GM06990 (cell line): Measurements from ENCODE around the gene OMA1.

GRCh38 chr1:56415803-56416175, 163.6 kb downstream of the PLPP3 start:
- RRBS: no CpG with 5 or more reads among the region's 4 CpGs

DNA sequence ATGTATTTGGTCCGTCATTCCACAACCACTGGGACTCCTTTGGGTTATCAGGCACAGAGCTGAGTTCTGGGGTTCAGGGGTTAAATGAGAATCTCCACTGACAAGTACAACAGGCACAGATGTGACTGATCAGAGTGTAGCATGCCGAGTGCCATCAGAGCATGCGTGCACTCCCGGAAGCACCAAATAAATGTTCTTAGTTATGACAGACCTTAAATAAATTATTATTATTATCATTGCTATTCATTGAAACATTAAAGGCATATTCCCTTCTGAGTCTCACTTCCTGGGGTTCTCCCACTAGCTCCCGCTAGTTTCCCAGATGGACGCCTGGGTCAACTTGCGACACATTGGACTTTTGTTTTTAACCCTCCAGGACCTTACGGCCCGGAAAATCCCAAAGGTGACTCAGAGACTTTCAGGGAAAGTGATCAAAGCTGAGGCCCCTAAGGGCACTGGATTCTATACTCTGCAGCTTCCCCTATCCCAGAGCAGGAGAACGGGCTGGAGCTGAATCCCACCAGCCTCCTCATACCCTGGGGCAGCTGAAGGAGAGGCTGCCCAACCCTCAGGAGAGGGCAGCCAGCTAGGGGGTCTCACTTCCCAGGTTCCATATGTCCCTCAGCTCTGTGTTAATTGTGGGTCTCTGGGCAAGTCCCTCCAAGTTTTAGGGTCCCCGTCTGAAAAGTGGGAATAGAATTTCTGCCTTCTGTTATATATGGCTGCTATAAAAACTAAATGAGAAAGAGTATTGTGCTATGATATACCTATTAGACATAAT, 130.4 kb downstream of the PLPP3 start:
- RRBS: no CpG with 5 or more reads among the region's 11 CpGs

DNA sequence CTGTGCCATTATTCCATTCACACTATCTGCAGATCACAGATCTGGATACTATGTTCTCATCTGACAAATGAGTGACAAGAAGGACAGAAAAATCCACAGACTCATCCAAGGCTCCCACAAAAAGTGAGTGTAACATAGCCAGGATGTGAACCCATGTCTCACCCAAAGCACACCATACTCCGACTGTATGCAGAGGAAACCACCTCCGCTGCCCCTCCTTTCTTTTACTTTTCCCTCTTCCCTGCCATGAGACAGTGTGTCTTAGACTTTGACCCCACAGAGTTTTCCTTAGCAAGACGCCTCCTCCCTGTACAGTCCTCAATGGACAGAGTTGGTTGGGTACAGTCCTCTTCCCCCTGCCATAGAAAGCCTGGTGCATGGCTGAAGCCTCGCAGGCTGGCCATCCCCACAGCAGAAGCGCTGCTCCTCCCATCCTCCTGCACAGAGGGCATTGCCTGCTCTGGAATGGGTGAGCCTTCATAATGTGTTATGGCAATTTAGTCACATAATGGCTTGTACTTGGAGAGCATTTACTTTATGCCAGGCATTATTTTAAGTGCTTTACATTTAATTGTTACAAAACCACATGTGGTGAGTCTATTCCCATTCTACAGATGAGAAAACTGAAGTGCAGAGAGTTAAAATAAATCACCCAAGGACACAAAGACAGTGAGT, 127.9 kb downstream of the PLPP3 start:
- RRBS: no CpG with 5 or more reads among the region's 5 CpGs

GRCh38 chr1:56452097-56452650, 127.2 kb downstream of the PLPP3 start:
- RRBS: no CpG with 5 or more reads among the region's 2 CpGs

GRCh38 chr1:56461940-56462660, 117.3 kb downstream of the PLPP3 start:
- RRBS: no CpG with 5 or more reads among the region's 4 CpGs

DNA sequence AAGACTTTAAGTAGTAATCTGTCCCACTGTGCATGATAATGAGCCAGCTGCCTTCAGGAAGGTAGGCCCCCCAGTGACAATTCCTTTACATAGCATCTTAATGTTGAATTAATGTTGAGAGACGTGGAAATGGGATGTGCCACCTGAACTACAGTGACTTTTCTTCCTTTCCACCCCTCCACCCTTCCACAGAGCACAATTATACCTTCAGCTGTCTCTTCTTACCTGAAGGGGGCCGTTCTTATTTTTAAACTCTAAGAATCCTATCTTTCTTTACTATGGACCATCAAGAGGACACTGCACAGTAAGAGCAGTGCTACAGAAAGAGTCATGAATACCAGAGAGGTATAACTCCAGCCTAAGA, 2.1 kb downstream of the PLPP3 start:
- RRBS: no CpG with 5 or more reads among the region's 2 CpGs

- RRBS: no CpG with 5 or more reads among the region's 3 CpGs
Observed at GRCh38 chr1:56799982-56800546, 19.1 kb downstream of the FYB2 start.

GRCh38 chr1:57003821-57004323, 38.1 kb upstream of the C8B start:
- RRBS: no CpG with 5 or more reads among the region's 3 CpGs

DNA sequence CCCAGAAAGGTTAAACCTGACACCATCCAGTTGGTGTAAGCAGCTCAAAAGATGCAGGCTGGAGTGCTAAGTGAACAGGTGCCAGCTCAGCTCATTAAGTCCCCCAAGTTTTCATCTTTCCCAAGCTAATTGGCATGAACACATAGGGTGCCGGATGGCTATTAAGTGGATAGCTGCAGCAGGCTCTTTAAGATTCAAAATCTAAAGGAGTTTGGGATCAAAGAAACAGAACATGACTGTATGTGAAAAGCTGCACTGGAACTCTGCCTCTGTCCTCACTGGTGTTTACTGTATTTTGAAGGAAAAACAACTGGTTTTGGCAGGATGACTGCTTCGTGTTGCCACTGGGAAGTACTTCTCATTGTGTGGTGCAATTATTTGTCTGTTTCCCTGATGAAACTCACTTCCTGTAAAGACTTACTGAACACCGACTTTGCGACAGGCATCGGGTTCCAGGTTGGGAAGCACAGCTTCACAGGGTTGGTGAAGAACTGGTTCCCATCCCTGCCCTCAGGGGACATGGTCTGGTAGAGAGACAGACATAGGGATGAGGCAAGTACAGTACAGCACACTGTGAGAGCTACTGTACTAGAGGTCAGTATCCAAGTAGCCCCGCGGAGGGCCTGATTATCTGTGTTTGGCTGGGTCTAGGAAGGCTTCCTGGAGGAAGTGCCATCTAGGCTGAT, 152.6 kb downstream of the DAB1 start:
- RRBS: no CpG with 5 or more reads among the region's 7 CpGs

- RRBS: no CpG with 5 or more reads among the region's 1 CpG
Observed at GRCh38 chr1:57674614-57675237, 250.9 kb upstream of the DAB1 start.

DNA sequence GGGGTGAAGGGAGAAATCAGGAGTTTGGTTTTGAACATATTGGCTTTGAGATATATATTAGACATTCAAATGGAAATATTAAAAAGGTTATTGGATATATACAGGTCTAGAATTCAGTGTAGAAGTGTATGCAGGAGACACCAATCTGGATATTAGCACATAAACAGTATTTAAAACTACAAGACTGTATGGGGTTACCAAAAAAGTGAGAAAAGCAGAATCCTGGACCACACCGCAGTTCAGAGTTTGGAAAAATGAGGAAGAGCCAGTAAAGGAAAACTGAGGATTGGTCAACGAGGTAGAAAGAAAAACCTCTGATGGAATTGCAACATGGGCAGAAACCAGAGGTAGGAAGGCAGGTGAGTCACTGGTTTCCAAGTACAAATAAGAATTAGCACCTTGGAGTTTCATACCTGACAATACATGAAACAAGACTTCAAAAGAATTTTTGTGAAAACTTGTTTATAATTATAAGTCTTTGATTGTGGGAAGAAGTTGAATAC, 533.6 kb upstream of the DAB1 start:
- RRBS: no CpG with 5 or more reads among the region's 2 CpGs

GRCh38 chr1:57999996-58000362, 546.5 kb downstream of the OMA1 start:
- RRBS: no CpG with 5 or more reads among the region's 1 CpG

- RRBS: 5% methylated on average over 12 of the region's 43 CpGs
Observed at GRCh38 chr1:58545777-58546538, 568 bp downstream of the OMA1 start.

DNA sequence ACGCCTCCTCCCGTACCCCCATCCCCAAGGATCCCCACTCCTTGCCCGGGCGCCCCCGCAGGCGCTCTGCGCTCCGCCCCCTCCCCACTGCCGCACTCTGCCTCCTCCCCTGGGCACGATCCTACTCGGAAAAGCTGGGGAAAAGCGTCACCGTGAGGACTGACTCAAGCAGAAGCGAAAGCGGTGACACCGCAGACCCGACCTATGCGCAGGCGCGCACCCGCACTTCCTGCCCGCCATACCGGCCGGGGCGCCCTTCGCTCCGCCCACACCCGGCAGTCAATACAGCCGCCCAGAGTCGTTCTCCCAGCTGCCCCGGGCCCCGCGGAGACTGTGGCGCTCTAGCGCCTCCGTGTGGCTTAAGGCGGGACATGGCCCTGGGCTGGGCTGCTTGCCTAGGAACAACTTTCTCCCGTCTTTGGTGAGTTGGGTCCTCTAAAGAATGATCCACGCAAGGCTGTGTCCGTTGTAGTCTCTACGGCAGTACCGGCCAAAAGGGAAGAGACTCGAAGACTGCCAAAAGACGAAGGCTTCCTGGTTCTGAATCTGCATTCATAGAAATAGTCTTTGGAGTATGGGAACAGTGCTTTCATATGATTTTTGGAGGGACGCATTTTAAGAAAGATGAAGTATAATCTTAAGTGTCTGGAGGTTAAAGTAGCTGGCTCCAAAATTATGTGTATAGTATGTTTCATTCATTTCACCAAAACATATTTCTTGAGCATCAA, at the start of gene OMA1:
Gene OMA1, minus strand, starts transcription at position 188 of the 728 bp plus-strand sequence.
- RRBS: 13% methylated on average over 3 of the region's 45 CpGs

DNA sequence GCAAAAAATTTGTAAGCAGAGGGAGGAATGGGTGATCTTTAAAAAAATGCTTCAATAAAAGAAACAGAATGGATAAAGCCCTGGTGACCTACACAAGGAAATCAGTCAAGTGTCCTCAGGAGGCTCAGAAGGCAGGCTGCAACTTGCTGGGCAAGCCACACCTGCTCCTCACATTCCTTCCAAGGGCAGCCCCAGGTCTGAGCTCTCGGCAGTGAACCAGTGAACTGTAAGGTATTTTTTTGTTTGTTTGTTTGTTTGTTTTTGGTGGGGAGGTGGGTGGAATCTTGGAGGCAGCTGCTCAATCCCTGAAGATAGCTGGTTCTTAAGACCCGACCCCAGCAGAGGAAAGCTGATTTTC, 4.3 kb downstream of the TACSTD2 start:
- RRBS: no CpG with 5 or more reads among the region's 2 CpGs

GRCh38 chr1:58573545-58574597, 3.2 kb downstream of the TACSTD2 start:
- RRBS: no CpG with 5 or more reads among the region's 5 CpGs

GRCh38 chr1:58586231-58586654, 9.2 kb upstream of the TACSTD2 start:
- RRBS: no CpG with 5 or more reads among the region's 4 CpGs

GRCh38 chr1:58896509-58897003, 112.7 kb upstream of the JUN start:
- RRBS: no CpG with 5 or more reads among the region's 7 CpGs

DNA sequence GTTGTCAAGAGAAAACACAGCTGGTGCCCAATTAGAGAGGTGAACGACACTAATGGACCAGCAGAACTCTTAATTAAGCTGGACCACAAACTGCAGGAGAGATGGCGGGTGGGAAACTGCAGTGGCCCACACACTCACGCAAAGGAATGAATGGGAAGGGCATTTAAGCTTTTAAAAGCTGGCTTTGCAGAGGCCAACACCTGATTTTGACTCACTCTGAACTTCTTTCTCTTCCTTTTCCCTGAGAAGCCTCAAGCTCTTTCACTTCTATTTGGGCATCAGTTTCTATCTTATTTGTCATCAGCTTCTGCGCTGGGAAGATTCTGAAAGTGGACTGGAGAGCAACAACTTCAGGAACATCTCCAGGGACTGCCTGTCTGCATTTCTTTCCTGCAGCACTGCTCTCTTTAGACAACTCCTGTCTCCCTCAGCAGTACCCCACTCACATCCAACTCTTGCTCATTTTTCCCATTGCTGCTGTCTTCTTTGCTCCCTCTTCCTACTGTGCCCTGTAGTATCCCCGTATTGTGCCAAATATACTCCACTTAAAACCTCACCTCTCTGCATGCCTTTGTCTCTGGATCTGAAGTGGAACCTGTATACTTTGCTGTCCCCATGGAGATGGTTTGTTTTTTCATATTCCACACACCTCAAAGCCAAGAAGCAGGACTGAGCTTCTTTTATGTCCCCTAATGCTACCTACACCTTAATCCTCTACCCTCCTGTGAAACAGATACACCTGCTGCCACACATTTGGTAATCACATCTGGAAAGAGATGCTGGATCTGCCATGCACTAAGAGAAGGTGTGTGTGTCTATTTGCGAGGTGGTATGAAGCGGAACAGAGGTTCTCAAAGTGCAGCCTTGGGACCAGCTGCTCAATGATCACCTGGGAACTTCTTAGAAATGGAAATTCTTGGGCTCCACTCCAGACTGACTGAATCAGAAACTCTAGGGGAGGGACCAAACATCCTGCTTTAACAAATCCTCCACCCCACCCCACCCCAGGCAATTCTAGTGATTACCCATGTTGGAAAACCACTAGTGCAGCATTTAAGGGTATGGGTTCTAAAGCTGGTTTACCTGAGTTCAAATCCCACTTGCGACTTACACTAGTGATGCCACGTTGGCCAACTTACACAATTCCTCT, 143.5 kb upstream of the JUN start:
- RRBS: no CpG with 5 or more reads among the region's 9 CpGs